IMR-90 (cell line): Measurements from ENCODE around the gene TGM6.

- RRBS: no CpG with 5 or more reads among the region's 16 CpGs
CAGE:
- cytosol, long polyA plus RNA: no peak
- long polyA plus RNA: no peak
- nucleus, long polyA plus RNA: no peak
Observed at GRCh38 chr20:2380530-2381118, at the start of gene TGM6. Gene TGM6, plus strand, starts transcription at chr20:2380901.

- RRBS: no CpG with 5 or more reads among the region's 7 CpGs
CAGE:
- cytosol, long polyA plus RNA: no peak
- long polyA plus RNA: no peak
- nucleus, long polyA plus RNA: no peak
Observed at GRCh38 chr20:2741896-2742261, 49.3 kb downstream of the EBF4 start.

- RRBS: no CpG with 5 or more reads among the region's 6 CpGs
CAGE:
- cytosol, long polyA plus RNA: no peak
- long polyA plus RNA: no peak
- nucleus, long polyA plus RNA: no peak
Observed at GRCh38 chr20:2874469-2874781, 1.1 kb downstream of the PTPRA start.

DNA sequence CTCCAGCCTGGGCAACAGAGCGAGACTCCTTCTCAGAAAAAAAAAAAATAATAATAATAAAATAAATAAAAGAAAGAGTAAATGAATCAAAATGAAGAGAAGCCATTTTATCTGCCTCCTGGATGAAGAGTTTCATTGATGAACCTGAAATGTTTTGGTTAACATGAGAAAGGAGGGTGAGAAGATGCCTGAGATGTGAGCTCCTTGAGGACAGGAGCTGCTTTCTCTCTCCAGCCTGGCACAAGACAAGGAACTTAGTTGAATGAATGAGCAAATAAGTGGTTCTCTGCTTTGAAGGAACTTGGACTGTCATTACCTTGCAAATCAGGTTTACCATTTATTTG is 73.5 kb downstream of the PTPRA start:
- RRBS: no CpG with 5 or more reads among the region's 1 CpG
CAGE:
- cytosol, long polyA plus RNA: no peak
- long polyA plus RNA: no peak
- nucleus, long polyA plus RNA: no peak

DNA sequence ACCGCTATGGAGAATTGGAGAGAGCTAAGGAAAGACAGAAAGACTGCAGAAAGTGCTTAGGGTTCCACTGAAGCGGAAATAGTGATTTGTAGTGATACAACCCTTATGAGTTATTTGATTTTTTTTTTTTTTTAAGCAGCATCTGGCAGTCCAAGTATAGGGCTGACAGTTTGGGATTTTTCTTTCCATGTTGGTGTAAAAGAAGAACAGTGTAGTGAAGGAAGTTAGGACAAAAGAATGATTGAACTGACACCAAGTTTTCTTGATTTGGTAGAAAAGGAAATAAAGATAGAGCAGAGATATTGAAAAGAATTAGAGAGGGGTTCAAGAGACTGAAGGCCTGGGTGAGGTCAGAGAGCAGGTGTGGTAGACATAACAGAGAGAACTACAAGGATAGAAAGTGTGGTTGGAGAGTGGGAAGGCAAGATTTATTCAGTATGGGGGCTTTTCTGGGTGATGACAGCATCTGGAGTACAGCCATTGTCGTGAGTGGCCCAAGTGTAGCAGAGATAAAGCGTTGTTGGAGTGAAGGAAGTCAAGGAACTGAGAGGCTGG is 84.6 kb downstream of the PTPRA start:
- RRBS: no CpG with 5 or more reads among the region's 4 CpGs
CAGE:
- cytosol, long polyA plus RNA: no peak
- long polyA plus RNA: no peak
- nucleus, long polyA plus RNA: no peak

- RRBS: no CpG with 5 or more reads among the region's 6 CpGs
CAGE:
- cytosol, long polyA plus RNA: no peak
- long polyA plus RNA: no peak
- nucleus, long polyA plus RNA: start-site peak on the plus strand at chr20:3007355-3007502, 10 and 10 reads in 2 replicates
Observed at GRCh38 chr20:3007230-3008155, 35.9 kb upstream of the GNRH2 start.

DNA sequence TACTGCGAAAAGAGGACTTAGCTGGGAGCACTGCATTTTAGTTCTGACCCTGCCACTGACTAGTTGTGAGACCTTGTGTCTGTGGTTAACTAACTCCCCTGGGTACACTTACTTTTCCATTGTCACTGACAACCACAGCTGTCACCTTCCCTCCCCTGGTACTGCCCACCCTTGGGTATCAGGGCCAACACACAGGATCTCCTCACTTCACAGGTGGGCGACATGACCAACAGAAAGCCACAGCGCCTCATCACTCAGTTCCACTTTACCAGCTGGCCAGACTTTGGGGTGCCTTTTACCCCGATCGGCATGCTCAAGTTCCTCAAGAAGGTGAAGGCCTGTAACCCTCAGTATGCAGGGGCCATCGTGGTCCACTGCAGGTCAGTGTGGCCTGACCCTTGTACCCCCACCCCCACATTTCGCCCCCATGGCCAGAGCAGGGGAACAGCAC is 21.6 kb upstream of the GNRH2 start:
- RRBS: no CpG with 5 or more reads among the region's 7 CpGs
CAGE:
- cytosol, long polyA plus RNA: no peak
- long polyA plus RNA: no peak
- nucleus, long polyA plus RNA: no peak

DNA sequence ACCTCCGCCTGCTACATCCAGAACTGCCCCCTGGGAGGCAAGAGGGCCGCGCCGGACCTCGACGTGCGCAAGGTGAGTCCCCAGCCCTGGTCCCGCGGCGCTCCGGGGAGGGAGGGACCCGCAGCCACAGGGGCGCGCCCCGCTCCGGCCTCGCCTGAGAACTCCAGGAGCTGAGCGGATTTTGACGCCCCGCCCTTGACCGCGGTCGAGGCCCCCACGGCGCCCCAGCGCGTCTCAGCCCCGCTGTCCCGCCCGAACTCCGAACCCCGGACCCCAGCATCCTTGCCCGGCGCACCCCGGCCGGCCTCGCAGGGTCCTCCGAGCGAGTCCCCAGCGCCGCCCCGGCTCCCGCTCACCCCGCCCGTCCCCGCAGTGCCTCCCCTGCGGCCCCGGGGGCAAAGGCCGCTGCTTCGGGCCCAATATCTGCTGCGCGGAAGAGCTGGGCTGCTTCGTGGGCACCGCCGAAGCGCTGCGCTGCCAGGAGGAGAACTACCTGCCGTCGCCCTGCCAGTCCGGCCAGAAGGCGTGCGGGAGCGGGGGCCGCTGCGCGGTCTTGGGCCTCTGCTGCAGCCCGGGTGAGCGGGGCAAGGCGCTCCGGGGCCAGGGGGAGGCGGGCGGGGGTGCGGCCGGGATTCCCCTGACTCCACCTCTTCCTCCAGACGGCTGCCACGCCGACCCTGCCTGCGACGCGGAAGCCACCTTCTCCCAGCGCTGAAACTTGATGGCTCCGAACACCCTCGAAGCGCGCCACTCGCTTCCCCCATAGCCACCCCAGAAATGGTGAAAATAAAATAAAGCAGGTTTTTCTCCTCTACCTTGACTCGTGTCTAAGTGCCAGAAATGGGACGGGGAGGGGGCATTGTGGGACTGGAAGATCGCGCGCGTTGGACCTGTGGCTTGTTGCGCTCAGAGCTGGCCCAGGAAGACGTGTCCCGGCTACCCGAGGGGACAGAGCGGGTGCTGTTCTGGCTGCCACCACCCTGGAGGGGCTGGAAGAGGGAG is 585 bp downstream of the OXT start:
- RRBS: 19% methylated on average over 30 of the region's 97 CpGs
CAGE:
- cytosol, long polyA plus RNA: no peak
- long polyA plus RNA: no peak
- nucleus, long polyA plus RNA: no peak

DNA sequence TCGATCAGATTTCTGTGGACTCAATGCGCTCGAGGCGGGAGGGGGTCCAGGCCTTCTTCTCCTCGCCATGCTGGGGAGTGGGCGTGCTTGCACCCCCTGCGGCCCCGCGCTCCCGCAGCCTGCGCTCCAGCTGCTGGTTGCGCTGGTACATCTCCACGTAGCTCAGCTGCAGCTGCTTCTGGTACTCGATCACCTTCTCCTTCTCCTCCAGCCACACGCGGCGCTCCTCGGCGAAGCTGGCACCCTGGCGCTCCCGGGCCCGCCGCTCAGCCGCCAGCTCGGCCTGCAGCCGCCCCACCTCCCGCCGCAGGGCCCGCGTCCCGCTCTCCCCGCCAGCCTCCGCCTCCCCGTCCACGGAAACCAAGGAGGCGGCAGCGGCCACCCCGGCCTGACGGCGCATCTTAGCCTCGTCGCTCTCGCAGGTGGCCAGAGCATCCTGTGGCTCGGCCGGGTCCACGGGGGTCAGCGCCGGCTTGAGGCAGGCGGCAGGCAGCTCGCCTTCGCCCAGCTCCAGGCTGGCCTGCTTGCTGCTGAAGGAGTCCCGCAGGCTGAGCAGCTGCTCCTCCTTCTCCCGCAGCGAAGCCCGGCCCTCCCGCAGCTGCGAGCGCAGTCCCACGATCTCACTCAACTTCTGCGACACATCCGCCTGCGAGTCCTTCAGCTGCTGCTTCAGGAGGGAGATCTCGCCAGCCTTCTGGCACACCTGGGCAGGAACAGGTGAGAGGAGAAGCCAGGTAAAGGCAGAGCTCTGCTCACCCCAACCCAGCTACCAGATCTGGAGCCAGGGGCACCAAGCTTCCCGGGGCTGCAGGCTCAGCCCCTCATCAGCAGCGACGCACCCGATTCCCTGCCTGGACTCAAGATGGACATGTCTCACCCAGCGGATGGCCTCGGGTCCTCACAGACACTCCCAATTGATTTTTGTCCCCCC is 5.0 kb upstream of the FASTKD5 start:
- RRBS: 74% methylated on average over 11 of the region's 69 CpGs
CAGE:
- cytosol, long polyA plus RNA: no peak
- long polyA plus RNA: no peak
- nucleus, long polyA plus RNA: no peak

DNA sequence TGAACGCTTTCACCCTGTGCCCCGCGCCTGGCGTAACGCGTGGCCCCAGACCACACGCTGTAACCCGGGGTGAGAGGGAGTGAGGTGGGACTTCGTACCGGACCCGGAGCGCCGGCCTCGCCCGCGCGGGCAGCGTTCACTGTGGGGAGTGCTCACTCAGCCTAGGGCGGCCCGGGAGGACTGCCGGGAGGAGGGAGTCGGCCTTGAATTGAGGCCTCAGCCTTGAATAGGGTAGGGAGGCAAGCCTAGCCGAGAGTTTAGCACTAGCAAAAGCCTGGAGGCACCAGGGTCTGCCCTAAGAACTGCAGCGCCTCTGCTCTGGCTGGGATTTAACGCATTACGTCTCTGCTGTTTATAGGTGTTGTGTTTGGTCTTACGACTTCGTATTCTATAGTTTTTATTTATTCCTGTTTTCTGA is 891 bp upstream of the LZTS3 start:
- RRBS: 5% methylated on average over 8 of the region's 28 CpGs
CAGE:
- cytosol, long polyA plus RNA: no peak
- long polyA plus RNA: no peak
- nucleus, long polyA plus RNA: no peak

DNA sequence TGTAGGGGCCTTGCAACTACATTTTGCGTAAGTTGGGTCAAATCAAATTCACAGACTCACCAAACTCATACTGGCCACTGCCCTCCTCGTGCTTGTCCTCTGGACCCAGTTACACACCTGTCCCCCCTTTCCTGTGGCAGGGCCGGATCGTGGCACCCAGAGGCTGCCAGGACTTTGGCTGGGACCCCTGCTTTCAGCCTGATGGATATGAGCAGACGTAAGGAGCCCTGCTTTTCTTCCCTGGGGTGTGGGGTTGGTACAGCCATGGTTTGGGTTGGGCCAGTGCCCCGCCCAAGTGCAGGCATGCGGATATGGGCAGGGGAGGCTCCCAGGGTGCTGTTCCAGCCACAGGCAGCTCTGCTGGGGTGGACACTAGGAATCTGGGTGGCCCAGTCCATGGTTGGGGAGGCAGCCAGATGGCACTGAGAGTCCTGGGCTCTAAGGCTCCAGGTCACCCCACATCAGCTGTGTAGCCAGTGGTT is 12.4 kb downstream of the ITPA start:
- RRBS: no CpG with 5 or more reads among the region's 7 CpGs
CAGE:
- cytosol, long polyA plus RNA: no peak
- long polyA plus RNA: no peak
- nucleus, long polyA plus RNA: no peak

DNA sequence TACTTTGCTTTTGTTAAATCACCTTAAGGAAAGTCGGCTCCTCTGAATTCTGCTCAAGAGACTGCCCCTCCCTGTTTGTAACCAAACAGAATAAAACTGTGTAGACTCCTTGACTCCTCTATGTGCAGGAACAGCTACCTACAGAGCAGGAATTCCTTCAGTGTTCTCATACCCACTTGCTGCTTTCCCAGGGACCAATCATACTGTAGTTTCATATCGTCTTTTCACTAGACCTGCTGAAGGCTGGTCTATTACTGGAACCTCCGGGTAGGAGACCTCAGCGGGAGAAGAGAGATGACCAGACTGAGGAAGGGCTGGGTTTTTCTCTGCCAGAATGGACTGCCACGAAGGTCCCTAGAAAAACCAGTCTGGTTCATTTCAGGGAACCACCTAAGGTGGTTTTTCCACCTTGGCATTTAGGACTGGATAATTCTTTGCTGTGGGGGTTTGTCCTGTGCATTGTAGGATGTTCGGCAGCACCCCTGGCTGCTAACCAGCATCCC is 80.6 kb downstream of the DNAAF9 start:
- RRBS: no CpG with 5 or more reads among the region's 6 CpGs
CAGE:
- cytosol, long polyA plus RNA: no peak
- long polyA plus RNA: no peak
- nucleus, long polyA plus RNA: no peak

GRCh38 chr20:3595505-3596010 is 67.6 kb downstream of the GFRA4 start:
- RRBS: no CpG with 5 or more reads among the region's 4 CpGs
CAGE:
- cytosol, long polyA plus RNA: no peak
- long polyA plus RNA: no peak
- nucleus, long polyA plus RNA: no peak

DNA sequence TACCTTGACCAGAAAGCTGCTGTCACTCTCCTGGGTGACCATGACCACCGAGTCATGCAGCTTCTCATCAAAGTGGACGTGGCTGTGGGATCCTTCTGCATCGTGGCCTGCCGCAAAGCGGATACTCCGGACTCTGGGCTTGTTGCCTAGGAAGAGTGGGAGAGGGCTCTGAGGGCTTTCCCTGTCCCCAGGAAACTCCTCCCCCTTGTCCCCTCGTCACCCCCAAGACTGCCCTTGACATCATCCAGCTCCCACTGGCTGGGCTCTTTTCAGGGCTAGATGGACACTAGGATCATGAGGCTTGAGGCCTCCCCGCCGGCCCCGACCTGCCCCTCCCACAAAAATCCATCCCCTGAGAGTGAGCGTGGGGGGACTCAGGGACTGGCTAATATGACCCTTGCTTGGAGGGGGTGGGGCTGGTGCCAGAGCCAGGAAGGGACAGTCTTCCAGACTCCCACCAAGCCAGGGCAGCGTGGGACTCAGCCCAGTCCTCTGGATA is 9.0 kb downstream of the ADISSP start:
- RRBS: no CpG with 5 or more reads among the region's 12 CpGs
CAGE:
- cytosol, long polyA plus RNA: no peak
- long polyA plus RNA: no peak
- nucleus, long polyA plus RNA: no peak

DNA sequence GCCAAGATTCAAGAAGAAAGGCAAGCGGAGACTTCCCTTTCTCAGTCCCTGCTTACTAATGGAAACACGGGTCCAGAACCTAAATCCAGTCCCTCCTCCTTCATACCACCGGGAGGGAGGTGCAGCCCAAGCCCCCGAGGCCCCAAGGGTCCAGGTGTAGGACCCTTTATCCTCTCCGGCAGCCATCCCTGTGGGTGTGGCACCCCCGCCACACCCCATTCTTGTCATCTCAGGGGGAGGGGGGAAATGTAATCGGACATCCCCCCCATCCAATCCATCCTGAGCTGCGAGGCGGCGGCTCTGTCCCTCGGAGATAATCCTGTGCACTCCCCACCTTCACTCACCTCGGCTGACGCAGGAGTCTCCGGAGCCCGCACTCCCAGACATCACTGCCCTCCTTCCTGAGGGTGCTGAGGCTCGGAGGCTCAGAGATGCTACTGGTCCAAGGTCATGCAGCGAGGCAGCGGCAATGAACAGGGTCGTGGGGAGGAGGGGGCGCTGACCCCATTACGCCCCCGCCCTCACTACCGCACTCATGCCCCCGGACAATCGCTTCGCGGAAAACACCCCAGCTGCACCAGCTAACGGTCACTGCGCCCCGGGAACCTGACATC is 581 bp downstream of the ADISSP start:
- RRBS: 5% methylated on average over 10 of the region's 30 CpGs
CAGE:
- cytosol, long polyA plus RNA: no peak
- long polyA plus RNA: no peak
- nucleus, long polyA plus RNA: no peak

GRCh38 chr20:3795441-3796011 is 584 bp upstream of the CDC25B start:
- RRBS: no CpG with 5 or more reads among the region's 38 CpGs
CAGE:
- cytosol, long polyA plus RNA: start-site peak on the plus strand at chr20:3795747-3795827, 74 and 88 reads in 2 replicates
- long polyA plus RNA: no peak
- nucleus, long polyA plus RNA: no peak

DNA sequence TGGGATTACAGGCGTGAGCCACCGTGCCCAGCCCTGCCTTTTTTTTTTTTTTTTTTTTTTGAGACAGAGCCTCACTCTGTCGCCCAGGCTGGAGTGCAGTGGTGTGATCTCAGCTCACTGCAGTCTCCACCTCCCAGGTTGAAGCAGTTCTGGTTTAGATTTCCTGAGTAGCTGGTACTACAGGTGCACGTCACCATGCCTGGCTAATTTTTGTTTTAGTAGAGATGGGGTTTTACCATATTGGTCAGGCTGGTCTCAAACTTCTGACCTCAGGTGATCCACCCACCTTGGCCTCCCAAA is 17.8 kb downstream of the PANK2 start:
- RRBS: no CpG with 5 or more reads among the region's 4 CpGs
CAGE:
- cytosol, long polyA plus RNA: no peak
- long polyA plus RNA: no peak
- nucleus, long polyA plus RNA: no peak

- RRBS: no CpG with 5 or more reads among the region's 2 CpGs
CAGE:
- cytosol, long polyA plus RNA: no peak
- long polyA plus RNA: no peak
- nucleus, long polyA plus RNA: no peak
Observed at GRCh38 chr20:3927734-3928030, 38.5 kb downstream of the PANK2 start.

DNA sequence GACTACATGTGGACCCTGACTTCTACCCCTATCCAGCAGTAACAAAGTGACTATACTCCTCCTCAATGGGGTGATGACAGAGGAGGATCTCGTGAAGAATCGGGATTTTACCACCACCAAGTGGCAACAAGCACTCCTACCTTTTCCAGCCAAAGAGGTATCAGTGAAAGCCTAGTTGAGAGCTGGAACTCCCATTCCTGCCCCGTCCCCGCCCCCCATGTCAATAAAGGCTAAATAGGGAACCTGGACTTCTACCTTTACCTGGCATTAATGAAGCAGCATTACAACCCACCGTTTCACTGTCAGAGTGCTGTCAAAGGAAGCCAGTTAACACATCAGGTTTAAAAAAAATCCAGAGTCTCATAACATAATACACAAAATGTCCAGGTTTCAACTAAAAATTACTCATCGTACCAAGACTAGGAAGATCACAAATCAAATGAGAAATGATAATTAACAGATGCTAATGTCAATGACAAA is 45.3 kb downstream of the RNF24 start:
- RRBS: no CpG with 5 or more reads among the region's 6 CpGs
CAGE:
- cytosol, long polyA plus RNA: no peak
- long polyA plus RNA: no peak
- nucleus, long polyA plus RNA: no peak

DNA sequence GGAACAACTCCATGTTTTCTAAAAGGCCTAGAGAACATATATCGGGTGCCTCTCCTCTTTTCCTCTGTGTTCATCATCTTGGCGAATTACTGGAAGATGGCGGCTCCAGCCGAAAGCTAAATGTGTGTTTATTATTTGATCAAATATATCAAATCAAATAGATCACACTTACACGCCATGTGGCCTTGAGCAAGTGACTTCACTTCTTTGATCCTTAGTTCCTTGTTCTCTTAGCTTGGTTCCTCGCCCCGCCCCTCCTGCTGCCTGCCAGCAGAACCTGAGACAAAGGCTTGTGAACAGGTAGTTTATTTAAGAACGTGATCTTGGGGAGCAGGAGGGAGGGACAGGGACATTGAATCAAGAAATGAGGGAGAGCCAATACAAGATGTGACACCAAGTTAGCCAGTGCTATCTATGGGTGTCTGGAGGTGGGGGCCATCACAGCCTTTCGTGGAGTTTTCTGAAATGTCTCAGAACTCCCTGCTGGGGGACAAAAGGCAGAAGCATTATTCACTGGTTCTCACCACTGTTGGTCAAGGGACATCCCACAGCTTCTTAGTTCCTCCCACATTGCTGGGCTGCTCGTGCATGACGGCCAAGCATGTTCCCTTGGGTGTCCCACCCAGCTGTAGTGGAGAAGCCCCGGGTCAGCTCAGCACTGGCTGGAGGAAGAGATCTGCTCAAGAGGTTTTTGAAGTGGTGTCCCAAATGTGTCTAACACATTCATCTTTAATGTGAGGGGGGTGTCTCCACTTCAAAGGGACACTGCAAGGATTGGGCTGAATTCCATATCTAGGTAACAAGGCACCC is 44.9 kb upstream of the RNF24 start:
- RRBS: no CpG with 5 or more reads among the region's 12 CpGs
CAGE:
- cytosol, long polyA plus RNA: no peak
- long polyA plus RNA: no peak
- nucleus, long polyA plus RNA: no peak